NCI-H460 (cell line): ENCODE data around the genes EPC2 and FMNL2.

DNA sequence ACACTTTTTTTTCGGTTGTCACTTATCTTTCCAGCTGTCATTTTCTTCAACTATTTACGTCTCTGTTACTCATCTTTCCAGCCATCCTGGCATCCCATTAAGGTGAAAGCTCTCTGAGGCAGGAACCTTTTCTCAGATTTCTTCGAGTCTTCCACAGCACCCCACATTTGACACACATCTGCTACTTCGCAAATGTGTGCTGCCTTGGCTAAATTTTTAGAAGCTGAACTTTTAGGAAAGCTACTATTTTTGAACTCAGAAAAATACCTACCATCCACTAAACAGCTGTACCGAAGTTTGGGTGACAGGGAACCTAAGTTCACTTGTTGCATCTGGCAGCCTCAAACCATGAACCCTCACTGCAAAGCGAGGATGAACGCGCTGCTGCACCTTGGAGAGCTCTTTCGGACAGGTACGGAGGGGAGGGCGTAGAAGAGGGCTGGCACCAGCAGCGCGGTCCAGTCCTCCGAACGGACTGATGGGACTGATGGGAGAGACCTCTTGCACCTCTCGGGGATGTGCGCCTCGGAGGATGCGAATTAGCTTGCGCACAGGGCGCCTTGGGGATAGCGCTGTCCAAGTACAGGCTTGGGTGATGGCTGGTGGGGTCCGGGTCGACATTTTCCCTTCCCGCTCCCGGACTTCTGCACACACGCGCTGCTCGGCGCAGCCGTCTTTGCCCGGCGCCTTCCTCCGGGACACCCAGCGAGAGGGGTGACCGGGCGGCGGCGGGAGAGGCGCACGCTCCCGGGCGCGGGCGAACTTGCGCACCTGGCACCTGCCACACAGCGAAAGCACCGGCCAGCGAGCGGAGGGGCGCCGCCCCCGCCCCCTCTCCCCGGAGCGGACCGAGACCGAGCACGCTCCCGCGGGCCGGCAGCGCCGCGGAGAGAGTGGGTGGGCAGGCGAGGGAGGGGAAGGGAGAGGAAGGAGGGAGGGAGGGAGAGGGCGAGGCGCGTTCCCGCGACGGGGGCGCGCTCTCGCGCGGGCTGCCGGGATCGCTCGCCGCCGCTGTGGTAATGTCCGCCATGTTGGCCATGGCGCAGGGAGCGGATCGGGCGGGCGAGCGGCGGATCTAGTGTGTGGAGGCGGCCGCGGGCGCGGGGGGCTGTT, at the start of gene EPC2:
EPC2 (plus strand) TSS at position 1,016 of the 1,113 bp plus-strand sequence.
RAMPAGE:
- cytosol, long total RNA, result no peak
- long total RNA, result no peak
- nucleus, long total RNA, result no peak

GRCh38 chr2:148707252-148707938, 62.8 kb downstream of the EPC2 start:
RAMPAGE:
- cytosol, long total RNA, result no peak
- long total RNA, result no peak
- nucleus, long total RNA, result no peak

DNA sequence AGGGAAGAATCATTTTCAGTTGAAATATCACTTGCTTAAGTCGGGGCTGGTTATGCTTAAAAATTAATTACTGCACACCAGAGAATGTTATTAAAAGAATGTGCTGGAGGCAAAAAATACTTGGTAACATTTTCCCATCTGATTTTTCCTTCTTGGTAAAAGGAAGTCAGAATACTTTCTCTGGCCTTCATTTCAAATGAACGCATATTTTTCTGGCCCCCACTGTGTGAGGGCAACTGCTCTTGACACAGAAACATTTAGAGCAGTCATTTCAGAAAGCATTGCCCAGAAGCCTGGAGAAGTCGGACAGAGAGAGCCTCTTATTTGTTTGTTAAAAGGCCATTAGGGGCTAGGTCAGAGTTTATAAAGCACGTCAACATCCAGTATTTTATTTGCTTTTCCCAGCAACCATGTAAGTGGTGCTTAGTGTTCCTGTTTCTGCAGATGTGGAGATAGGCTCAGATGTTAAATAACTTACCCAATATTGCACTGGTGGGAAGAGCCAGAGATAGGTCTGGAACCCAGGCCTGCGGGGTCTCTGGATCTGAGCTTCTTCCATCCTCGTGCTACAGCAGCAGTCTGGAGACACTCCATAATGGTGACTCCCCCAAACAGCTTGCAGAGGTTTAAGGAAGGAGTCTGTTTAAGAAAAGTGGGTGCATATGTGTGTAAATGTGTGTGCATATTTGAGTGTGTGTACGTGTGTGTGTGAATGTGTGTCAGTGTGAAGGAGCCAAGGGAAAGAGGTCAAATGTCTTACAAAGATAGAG, 32.8 kb upstream of the LYPD6B start:
RAMPAGE:
- cytosol, long total RNA, result no peak
- long total RNA, result no peak
- nucleus, long total RNA, result no peak

DNA sequence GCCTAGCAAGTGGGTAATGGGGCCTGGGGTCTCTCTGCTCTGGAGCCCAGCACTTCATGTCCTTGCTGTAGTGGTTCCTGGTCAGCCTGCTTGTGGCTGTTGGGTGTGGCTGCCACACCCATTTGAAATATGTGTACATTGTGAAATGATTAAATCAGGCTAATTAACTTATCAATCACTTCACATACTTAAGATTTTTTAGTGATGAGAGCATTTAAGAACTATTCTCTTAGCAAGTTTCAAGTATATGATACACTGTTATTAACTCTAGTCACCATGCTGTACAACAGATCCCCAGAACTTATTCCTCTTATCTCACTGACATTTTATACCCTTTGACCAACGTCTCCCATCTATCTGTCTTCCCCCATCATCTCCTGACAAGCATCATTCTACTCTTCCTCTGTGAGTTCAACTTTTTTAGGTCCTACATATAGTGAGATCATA, 92.0 kb downstream of the LYPD6 start:
RAMPAGE:
- cytosol, long total RNA, result no peak
- long total RNA, result no peak
- nucleus, long total RNA, result no peak

DNA sequence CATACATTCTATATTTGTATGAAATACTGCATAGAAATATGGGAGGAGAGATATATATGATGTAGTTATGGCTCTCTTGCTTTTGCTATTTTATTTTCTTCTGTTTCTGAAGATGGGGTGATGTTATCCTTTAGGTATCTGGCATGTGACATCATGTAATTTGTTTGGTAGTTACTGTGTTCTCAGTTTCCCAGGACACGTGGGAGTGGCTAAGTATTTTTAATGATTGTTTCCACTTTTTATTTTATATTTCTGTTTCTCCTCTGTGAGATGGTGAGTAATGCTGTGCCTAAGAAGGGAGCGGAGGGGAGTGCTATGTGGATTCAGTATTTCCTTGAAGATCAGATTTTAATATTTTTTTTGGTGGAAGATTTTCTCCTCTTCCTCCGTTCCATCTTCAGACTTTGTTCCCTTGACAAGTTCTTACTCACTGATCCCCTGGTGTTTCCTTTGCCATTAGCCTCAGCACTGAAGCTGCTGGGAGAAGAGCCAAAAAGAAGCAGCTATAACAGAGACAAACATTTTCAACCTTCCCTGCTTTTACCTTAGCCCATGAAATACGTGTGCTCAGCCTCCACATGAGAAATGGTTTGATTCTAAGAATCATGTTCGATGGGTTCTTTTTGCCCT, 180.0 kb upstream of the MMADHC start:
RAMPAGE:
- cytosol, long total RNA, result no peak
- long total RNA, result no peak
- nucleus, long total RNA, result no peak

DNA sequence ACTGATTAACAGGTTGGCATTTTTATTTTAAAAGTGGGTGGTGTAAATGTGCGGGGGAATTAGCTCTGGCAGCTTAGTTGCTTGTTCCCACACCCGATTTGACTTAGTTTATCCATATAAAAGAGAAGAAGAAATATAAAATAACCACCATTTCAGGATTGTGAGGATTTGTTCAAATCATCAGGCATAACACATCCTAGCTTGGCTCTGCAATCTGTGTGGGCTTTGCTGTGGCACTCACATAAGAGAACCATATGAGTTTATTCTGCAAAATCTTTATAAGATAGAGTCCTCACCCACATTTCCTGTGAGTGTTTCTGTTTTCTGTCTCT, 258.7 kb downstream of the RND3 start:
RAMPAGE:
- cytosol, long total RNA, result no peak
- long total RNA, result no peak
- nucleus, long total RNA, result no peak

GRCh38 chr2:150485105-150485608, 2.3 kb downstream of the RND3 start:
RAMPAGE:
- cytosol, long total RNA, result no peak
- long total RNA, result no peak
- nucleus, long total RNA, result no peak

RAMPAGE:
- cytosol, long total RNA, result no peak
- long total RNA, result no peak
- nucleus, long total RNA, result no peak
Measured at GRCh38 chr2:151760065-151760758, 25.9 kb upstream of the NEB start.

RAMPAGE:
- cytosol, long total RNA, result no peak
- long total RNA, result no peak
- nucleus, long total RNA, result no peak
Measured at GRCh38 chr2:151770170-151770474, 35.8 kb upstream of the NEB start.

DNA sequence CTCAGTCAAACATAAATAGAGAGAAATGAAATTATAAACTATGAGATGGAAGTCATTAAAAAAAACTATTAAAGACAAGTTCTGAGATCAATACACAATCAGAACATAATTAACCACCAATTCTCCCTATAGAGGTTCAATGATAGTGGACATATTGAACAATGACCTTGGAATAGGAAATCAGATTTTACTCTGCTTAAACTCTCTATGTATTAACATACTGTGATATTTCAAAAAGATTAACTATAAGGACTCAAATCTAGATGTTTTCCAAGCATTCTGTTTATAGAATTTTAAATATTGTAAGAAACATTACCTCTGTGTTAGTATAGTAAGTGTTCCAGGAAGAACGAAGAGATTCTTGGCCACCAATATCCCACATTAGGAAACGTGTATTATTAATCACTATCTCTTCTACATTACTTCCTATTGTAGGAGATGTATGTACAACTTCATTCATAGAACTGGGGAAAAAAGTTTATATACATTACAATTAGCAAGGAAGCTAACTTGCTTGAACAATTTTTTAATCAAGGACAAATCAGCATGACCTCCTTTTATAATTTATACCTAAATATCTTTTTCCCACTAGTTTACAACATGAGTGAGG, 14.3 kb downstream of the ARL5A start:
RAMPAGE:
- cytosol, long total RNA, result no peak
- long total RNA, result no peak
- nucleus, long total RNA, result no peak

GRCh38 chr2:151815777-151816329, 12.4 kb downstream of the ARL5A start:
RAMPAGE:
- cytosol, long total RNA, result no peak
- long total RNA, result no peak
- nucleus, long total RNA, result no peak

DNA sequence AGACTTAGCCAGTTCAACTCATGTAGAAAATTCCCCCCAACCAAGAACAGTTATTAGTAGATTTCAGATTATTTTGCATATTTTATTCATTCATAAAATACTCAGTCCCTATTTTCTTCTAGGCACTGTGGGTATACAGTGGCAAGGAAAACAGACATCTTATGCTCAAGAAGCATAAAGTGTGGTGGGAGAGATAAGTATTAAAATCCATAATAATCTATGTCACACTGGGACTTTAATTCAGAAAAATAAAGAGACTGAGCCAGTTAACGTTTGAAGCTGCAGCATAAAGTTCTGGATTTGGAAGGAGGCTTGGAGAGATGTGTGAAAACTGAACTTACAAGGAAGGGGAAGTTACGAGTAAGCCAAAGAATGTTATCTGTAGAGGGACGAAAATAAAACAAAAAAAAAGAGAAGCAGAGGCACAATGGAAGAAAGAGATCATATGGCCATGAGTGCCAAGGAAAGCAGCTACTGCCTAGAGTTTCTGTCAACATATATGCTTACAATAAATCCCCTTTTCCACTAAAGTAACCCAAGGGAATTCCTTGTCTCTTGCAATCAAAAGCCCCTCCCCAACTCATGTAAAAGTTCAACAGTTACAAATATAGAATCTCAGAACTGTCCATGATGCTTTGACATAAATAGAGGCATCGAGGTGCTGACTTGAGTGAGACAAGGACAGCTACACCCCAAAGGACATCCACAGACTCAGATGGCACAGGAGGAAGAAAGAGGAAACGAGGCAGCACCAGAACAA, 16.0 kb upstream of the ARL5A start:
RAMPAGE:
- cytosol, long total RNA, result no peak
- long total RNA, result no peak
- nucleus, long total RNA, result no peak

DNA sequence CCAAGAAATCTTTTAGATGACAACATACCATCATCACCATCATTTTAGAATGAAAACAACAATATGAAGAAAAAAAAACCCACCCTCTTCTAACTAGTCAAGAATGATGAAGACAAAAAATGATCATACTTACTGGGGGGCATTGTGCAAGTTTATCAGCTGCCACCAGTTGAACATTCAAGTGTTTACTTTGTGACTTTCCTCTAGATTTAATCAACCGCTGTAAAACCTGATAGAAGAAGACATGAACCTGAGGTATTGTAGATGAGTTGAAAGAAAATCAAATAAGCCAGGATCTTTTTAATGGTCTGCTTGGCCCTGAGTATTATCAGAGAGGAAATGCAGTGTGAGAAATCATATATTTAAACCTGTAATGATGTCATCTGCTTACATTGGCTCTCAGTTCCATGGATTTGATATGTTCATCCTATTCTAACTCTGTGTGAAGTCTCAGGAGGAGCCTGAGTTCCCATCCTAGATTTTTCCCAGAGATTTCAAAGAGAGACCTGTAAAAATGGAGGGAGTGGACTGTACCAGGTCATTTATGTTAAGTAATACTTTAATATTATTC, 25.2 kb upstream of the ARL5A start:
RAMPAGE:
- cytosol, long total RNA, result no peak
- long total RNA, result no peak
- nucleus, long total RNA, result no peak

DNA sequence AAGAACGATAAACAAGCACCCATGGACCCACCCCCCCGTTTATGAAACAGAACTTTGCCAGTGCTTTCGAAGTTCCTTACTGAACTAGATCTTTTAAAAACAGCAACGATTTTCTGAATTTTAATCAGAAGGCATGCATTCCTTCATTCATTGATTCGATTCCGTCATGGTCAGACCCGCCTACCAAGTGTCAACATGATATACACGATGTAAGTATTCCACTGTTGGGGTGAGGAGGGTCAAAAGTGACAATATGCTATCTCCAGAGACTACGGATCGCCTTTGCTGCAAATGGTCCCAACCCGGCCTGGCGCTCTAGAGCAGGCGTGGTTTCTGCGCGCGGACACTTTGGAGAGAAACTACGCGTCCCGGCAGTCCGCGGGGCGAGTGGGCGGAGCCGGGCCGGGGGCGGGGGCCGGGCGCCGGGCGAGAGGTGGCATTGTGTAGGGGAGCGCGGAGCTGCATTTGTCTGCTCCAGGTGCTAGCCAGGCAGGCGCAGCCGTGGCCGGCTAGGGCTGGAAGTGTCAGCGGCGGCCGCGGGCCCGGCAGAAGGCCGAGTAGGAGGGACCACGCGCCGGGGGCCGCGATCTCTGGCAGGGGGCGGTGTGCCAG, at the start of gene FMNL2:
FMNL2 (plus strand) TSS at position 468 of the 612 bp plus-strand sequence.
RAMPAGE:
- cytosol, long total RNA, result no peak
- long total RNA, result no peak
- nucleus, long total RNA, result no peak

GRCh38 chr2:152394916-152395436, 60.0 kb downstream of the FMNL2 start:
RAMPAGE:
- cytosol, long total RNA, result no peak
- long total RNA, result no peak
- nucleus, long total RNA, result no peak

DNA sequence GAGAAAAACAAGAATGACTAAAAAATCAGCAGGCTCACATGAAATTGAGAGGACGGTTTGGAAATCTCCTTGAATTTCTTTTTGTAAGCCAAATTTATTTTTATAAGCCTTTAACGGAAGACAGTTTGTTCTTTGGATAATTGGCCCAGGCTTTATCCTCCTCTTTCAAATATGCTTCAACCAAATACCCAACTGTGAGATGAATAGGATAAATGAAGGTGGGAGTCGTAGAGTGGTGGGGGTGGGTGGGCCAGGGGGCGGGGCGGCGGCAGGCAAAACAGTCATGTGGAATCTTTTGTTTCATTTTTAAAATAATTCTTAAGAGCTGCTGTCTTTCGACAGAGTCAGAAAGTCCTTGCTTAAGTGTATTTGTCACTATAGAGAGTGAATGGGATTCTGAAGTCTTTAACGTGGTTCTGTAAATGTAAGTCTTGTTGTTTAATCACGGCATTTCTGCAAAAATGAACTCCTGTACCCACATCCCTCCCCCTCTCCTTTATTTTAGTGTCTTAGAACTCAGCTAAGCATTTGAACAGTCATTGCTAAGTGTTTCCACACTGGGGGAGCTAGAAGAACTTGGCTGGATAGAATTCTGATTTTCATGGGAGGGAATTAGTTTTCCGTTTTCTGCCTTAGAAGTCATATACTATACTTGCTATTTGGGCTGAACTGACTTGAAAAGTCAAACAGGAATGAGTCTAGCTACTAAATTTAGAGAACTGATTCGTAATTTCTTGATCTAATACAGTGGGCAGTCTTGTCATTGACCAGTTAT, 60.9 kb downstream of the FMNL2 start:
RAMPAGE:
- cytosol, long total RNA, result no peak
- long total RNA, result no peak
- nucleus, long total RNA, result no peak

RAMPAGE:
- cytosol, long total RNA, result no peak
- long total RNA, result no peak
- nucleus, long total RNA, result no peak
Measured at GRCh38 chr2:152396656-152397086, 61.7 kb downstream of the FMNL2 start.

GRCh38 chr2:152441393-152441961, 106.5 kb downstream of the FMNL2 start:
RAMPAGE:
- cytosol, long total RNA, result no peak
- long total RNA, result no peak
- nucleus, long total RNA, result no peak

DNA sequence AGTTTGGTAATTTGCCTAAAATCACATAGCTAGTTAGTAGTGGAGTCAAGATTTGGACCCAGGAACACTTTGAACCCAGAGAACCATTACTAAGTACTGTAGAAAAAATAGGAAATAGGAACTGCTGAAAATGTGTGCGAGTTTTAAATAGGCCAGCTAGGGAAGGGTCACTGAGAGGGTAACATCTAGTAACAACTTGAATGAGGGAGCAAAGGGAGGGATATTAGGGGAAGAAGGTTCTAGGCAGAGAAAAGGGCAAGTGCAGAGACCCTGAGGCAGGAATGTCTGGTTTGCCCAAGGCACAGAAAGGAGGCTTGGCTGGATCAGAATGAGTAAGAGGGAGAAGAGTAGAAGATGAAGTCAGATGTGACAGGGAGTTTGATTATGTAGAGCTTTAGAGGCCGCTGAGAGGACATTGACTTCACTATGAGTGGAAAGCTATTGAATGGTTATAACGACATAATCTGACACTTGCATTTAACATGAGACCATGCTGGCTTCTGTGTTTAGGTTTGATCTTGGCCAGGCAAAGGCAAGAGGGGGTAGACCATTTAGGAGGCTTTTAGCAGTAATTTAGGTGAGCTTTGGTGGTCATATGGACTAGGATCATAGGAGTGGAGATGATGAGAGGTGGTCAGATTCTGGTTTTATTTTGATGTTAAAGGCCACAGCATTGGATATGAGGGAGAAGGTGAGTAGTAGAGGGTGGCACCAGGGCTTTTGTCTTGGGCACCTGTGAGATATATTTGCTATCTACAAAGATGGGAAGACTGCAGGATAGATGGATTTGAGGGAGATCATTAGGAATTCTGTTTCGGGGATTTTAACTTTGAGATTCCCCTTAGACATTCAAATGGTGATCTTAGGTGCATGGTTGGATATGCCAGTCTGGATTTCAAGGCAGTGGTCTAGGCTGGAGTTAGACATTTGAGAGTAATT, 140.5 kb downstream of the PRPF40A start:
RAMPAGE:
- cytosol, long total RNA, result no peak
- long total RNA, result no peak
- nucleus, long total RNA, result no peak

DNA sequence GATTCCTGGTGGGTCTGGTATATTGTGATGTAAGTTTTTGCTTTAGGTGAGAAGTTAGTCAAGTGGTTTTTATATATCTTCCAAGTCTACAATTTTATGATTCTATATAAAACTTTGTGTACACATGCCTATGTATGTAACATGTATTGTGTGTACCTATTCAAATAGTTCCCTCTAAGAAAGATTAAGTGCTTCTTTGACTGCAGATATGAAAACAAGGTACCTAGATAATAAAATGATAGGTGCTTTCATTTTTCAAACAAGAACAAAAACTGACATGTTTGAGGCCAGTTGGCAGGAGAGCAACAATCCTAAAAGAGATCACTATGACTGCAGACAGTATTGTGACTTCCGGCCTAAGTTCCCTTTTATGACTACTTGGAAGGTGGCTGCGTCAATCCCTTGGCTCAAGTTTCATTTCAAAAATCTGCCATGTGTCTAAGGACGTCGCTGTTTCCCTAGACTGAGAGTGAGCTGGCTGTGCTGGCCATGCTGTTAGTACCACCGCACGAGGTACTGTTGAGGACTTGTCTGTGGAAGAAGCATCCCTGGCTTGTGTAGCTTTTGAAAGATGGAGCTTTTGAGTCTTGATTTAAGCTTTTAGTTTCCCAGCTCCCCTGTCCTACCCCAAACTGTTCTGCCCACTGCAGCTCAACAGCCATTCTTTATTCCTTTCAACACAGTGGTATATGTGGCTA, 123.0 kb downstream of the PRPF40A start:
RAMPAGE:
- cytosol, long total RNA, result no peak
- long total RNA, result no peak
- nucleus, long total RNA, result no peak